Progenitor cell of endocrine pancreas (in vitro differentiated cells): ENCODE measurements around a stretch of chr2.

DNA sequence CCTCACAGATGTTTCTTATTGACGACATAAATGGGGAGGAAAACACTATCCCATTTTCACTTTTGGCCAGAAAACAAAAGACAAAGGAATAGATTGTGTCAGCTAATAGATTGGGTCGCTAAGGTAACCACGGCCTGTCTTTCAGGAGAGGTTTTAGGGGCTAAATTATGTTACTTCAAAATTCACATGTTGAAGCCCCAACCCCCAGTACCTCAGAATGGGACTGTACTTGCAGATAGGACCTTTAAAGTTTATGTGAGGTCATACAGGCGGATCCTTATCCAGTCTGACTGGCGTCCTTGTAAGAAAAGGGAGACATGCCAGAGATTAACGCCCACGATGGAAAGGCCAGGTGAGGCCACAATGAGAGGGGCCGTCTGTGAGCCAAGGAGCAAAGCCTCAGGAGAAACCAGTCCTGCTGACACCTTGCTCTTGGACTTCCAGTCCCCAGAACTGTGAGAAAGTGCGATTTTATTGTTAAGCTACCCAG lies 10.9 kb downstream of the INPP1 start:
- PRO-cap: no peak

DNA sequence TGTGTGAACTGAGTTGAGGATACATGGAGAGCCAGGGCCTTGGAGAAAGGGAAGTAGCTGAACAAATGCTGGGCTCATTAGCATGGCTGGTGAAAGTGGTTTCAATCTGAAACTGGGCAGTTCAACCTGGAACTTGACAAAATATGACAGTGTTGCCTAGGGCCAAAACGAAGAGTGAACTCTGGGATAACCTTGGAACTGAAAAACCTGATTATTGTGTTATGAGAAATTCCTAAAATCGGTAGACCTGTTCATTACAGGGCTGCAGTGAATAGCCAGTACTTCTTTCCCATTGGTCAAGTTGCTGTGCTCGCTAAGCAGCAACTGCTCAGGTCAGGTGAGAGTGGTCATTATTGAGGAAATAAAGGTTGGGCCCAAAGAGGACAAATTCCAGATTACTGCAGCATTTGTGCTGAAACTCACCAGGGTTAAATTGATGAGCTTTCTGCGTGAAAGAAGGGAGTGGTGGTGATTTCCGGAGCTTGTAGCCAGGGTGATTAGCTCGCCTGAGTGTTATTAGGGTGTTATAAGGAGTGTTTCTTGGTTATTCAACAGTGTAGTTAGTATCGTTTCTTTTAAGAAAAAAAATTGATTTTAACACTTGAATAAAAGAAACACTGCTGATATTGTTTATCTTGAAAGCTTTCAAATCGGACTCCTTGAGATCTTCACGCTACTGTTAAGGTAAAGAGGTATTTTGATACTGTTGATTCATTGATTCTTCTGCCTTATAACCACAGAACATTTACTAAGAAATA lies 12.9 kb downstream of the INPP1 start:
- PRO-cap: no peak

- PRO-cap: no peak
These were observed 24.5 kb downstream of the NEMP2 start for GRCh38 chr2:190510022-190510429.

DNA sequence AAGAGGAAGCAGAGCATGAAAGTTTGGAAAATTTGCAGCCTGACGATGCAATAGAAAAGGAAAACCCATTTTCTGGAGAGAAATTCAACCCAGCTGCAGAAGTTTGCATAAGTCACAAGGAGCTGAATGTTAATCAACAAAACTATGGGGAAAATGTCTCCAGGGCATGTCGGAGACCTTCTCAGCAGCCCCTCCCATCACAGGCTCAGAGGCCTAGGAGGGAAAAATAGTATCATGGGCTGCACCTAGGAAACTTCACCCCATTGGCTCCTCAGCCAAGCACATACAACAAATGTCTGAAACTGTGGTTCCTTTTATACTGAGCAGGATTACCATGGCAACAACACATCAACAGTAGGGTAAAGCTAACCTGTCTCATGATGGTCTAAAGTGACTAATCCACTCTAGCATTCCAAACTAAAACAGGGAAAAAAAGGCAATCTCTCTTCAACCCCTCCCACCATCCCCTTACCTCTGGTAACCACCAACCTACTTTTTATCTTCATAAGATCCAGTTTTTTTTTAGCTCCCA lies 3.2 kb upstream of the NEMP2 start:
- PRO-cap: no peak

- PRO-cap: no peak
These were observed 11.2 kb upstream of the NEMP2 start for GRCh38 chr2:190545638-190546142.

GRCh38 chr2:190809419-190809780 lies 71.2 kb upstream of the GLS start:
- PRO-cap: no peak

- PRO-cap: no peak
These were observed 69.5 kb upstream of the GLS start for GRCh38 chr2:190811087-190811489.

DNA sequence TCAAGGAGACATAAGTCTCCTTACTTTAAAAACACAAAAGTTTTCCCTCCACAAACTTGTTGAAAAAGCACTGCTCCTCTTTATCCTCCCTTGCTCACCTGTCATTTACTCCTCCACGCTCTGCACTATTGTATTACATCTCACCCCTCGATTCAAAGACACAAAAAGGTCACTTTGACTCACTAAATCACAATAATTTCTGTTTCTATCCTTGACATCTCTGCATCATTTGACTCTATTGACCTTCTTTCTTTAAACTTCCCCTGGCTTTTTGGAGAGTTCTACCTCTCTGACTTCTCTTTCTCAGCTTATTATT lies 35.0 kb upstream of the GLS start:
- PRO-cap: no peak

DNA sequence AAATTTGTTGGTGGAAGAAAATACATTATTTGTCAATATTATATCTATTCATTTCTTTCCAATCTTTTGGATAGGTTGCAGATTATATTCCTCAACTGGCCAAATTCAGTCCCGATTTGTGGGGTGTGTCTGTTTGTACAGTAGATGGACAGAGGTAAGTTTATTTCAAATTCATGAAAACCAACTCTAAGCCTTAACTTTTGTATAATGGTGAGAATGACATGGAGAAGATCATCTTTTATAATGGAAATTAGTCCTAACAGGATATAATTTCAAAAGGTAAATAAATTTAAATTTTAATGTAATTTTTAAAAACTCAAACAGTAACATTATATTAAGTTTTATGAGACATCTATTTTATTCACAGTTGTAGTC lies 21.2 kb downstream of the GLS start:
- PRO-cap: no peak

DNA sequence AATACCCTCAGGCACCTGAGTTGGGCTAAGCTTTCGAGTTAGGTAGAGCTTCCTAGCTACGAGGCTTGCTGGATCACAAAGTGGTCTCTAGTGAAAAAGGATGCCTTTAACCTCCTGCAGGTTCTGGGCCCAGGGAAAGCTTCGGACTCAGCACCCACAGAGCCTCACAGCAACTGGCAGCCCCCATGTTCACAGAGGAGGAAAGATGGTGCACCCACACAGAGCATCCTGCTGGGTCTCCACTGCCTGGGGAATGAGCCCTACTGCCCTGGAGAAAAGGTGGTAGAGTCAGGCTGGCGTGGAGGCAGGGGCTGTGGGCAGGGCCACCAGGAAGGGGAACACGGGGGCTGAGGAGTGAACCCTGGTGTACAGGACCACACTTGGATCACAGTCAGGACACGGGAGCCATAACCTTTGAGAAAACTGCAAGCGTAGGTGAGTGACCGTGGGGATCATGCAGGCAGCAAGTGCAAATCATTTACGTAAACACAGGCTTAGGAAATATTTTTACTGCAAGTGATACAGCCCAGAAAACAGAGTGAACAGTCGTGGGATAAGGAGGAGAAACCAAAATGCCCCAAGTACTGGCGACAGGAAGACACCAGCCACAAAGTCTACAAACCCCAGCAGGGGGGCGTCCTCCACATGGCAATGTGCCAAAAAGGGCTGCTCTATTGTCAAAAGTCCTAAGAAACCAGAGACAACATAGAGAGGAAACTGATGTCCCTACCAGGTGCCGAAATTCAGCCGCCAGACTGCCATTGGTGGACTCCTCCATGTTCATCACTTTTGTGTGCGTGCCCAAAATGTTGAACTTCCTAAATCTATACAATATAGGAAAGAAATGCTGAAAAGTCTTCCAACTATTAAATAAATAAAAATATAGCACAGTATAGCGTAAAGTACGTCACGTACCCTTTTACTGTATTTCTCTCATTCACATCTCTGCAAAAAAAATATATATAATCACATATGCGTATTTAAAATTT lies 27.6 kb downstream of the STAT1 start:
- PRO-cap: no peak

DNA sequence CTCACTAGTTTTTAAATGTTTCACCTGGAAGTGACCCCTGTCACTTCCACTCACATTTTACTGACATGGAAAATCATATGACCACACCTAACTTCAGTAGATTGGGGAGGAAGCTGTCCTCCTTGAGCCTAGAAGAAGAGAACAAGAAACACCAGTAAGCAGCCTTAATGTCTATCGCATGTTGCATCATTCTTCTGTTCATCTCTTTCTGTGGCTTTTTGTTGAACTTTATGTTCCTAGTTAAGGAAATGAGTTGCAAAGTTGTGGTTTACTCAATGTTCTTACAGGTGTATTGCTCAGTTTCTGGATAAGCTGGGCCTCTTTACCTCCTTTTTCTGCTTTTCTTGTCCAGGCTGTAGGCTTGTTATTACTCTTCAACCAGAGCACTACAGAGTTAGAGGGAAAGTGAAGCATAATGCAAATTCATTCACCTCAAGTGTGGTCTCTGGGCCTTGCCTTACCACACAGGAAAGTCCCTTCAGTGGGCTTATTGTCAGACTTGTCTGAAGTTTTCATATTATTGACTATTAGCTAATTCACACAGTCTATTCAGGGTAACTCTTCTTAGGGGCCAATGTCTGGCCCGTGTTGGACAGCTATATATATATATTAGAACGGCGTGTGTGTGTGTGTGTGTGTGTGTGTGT lies 43.2 kb upstream of the STAT4 start:
- PRO-cap: no peak

DNA sequence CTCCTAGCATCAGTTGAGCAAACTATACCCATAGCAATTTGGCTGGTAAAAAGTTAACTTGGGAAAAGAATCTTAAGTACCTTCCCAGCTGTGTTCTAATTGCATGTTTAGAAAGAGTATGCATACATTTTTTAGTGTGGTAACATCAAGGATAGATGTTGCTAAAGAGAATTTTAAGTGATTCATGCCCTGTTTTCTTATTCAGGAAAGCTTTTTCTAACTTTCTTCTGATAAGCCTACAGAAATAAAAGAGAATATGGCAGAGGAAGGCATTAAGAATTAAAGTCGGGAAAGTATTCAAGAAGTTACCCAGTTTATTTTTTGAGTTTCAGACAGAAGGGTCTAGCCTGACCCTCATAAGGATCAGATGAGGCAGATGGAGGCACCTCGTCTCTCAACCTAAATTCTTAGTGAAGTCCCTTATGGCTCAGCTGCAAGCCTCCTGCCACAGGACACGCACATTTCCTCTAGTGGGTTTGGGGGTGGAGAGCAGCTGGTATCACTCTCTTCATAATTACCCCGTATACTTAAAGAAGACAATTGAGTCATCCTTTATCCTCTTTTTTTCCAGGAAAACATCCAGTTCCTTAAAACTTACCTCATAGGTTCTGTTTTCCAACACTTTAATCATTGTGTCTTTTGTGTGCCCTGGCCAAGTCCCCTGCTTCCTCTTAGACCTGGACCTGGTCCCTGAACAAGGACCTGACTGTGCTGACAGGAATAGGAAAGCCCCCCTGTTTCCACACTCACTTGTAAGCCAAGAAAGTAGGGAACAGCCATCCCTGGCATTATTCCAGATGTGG lies 42.5 kb upstream of the MYO1B start:
- PRO-cap: no peak

DNA sequence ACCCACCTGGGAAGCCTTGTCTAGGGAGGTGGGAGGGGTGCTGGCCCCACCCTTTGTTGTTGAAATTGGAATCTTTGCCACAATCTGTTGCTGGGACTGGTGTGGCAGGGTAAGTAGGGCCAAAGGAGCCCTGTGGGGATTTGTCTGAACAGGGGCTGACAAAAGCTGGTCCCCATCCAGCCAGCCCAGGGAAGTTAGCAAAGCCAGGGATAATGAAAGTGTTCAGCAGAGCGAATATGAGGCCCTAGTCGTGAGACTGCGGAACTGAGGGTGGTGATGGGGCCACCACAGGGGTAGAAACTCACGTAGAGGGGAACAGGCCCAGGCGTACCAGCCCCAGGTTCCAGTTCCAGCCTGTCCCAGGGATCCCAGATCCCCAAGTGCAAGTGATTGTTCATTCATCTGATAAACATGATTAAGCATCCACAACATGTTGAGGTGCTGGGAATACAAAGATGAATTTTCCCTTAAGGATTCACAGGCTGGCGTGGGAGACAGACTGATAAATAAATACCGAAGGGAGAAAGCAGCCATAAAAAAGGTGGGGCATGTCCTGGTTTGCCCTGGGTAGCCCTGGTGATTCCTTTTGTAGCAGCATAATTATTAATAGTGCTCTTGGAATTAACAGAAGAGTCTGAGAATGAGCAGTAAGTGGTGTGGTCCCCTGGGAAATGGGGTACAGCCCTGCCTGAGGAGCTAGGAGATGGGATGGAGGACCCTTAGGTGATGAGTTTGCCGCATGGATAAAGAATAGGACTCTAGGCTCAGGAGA lies 60.1 kb downstream of the MYO1B start:
- PRO-cap: no peak

- PRO-cap: no peak
These were observed 125.2 kb downstream of the MYO1B start for GRCh38 chr2:191370086-191371024.

DNA sequence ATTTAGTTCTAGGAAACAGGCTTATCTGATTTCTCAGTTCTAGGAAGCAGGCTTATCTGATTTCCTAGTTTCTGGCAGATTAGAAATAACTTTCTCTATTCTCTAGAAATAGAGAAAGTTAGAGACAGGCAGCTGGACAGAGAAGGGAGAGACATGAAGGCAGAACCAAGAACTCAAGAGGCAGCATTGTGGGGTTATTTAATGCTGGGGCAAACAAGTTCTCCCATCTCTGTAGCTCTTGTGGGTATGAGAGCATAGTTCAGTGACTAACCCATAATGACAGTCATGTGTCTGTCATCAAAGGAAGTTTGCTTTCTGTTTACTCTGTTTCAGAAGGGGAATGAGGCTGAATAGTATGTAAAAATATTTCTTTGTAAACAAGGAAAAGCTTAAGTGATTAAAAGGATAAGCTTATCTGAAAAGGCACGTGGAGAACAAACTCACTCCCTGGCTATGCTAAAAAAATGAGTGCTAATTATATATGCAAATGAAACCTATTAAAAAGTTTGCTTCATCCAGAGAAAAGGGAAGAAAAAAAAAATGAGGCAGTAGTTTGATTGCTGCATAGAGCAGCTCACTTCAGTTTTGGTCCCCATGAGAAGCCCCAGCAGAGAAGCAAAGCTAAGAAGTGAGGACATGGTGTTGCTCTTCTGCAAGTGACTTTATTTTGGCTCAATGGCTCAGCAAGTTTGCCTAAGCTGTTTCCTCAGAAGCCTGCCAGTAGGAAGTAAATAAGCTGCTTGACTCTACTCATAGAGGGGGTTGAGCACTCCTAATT lies 40.1 kb upstream of the NABP1 start:
- PRO-cap: no peak

DNA sequence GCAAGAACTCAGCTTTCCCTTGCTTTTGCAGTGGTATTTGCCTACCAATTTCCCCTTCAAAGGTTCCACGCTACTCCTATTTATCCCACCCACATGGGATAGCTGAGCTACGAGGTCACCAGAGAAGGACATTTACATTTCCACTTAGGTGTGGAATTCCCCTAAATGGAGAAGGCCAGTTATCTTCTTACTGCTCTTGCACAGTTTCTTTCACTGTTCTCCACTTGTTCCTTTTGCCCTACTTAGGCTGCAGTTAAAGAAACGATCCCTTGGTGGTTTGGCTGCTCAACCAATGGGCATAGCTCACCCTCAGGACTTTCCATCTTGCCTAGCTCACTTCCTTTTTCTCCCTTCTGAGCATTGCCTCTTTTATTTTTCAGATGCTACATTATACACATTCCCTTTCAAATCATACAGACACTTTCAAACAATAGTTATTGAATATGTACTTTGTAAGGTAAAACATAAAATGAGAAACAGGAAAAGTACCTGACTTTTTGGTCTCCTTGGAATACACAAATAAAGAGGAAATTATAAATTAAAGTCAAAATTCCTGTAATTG lies 11.2 kb upstream of the NABP1 start:
- PRO-cap: no peak

- PRO-cap: no peak
These were observed 615 bp downstream of the NABP1 start for GRCh38 chr2:191678360-191679141.

DNA sequence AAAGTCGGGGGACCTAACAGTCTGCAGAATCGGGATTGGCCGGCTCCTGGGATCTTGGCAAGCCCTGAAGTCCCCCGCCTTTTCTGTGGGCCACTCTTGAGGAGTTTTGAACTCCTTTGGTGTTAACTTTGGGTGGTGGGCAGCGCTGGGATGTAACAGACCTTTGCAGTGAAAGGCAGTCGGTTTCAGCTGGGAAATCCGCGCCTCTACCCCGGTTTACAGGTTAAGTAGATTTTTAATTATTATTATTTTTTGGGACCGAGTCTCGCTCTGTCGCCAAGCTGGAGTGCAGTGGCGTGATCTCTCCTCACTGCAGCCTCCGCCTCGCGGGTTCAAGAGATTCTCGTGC lies 1.2 kb downstream of the NABP1 start:
- PRO-cap: no peak

DNA sequence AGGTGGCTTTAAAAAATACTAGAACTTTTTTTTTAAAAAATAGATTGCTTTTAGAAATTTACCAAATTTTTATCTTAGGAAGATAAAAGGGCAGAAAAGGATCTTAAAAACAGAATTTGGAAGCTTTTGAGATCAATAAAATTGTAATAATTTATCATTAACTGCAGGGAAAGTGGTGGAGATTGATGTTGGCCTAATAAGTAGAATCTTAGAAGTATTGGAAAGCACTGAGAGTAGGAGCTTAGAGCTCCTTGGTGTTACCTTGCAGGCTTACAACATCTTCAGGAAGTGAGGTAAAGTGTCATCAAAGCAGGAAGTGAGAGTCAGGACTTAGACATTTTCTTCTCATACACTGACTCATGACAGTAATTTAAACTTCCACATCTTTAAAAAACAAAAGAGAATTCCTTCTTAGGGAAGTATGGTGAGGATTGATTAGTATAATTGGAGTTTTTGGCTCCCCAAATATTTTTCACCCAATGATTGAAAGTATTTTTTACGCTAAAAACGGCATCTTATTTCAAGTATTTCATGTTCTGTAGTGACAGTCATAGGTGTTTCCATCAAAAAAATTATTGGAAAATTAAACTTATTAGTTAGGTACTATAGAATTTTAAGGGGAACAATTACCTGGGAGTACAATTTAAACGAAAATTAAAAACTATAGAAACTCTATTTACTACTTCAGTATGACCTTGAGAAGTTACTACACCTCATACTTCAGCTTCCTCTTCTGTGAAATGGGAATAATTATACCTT lies 2.3 kb downstream of the NABP1 start:
- PRO-cap: no peak

DNA sequence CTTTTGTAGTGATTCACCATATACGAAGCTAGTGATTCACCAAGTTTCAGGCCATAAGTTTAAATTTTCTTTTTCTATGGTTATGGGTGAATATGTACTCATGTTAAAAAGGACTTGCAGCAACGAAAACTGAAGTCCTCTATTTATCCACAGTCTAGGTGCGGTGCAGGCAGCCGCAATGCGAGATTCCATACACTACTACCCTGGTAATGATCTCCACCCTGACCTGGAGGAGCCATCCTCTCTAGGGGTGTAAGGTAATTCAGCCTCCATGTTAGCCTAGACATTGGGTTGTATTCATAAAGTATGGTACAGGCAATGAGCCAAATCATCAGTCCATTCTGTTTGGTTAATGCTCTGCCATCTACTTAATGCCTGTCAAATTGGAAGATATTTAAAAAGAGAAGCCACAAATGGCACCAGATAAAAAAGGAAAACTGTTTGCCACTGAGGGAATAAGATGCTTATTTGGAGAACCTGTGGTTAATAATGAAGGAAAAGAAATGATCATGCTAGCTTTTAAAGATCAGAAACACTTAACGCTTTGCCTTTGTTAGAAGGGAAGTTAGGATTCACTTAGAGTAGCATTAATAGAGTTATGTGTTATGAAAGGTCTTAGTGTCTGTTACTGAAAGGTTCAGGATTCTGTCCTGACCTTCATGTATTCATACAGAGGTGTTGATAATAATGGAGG lies 4.5 kb downstream of the NABP1 start:
- PRO-cap: no peak